Measurements from ENCODE around the genes RFPL4AL1, ZSCAN5B, ZNF667 and ZNF550.

DNA sequence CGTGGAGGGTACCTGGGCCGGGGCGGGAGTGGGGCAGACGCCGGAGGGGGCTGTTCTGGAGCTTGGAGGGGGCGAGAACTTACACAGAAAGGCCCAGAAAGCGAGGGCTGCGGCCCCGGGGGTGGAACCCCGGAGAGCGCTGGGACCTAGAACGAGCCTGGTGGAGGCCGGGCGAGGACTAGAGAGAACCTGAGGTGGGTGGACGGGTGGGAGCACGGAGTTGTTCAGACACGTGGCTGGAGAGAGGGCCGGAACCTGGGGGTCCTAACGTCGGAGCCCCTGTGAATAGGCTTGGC is 332 bp downstream of the ZNF581 start:
- RRBS: 2% methylated on average over 15 of the region's 20 CpGs

DNA sequence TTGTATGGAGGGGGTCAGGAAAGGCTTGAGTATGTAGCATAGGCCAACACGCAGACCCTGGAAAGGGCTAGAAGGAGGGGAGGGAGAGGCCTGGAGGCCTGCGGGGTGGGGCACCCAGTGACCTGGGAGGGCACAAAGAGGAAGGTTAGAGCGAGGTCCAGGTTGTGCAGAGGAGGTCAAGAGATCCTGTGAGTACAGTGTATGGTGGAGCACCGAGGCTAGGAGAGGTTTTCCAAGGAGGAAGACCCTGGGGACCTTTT is 610 bp downstream of the ZNF581 start:
- RRBS: no CpG with 5 or more reads among the region's 4 CpGs

- RRBS: no CpG with 5 or more reads among the region's 13 CpGs
Measured at GRCh38 chr19:55668887-55669243, 6.2 kb upstream of the EPN1 start.

GRCh38 chr19:55686296-55686986 is 11.4 kb downstream of the EPN1 start:
- RRBS: no CpG with 5 or more reads among the region's 26 CpGs

DNA sequence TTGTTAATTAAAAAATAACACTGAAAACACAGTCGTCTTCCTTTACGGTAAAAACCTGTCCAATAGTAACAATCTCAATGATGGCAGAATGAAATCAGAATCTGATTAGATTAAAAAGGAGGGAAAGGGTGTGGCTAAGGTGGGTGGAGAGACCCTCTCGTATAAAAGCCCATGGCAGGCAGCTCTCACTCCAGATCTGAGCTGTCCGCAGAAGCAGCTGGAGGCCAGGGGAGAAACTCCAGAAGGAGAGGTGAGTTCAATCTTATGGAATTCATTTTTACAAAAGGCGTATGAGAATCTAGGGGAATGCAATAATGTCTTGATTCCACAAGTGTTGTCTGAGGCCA is at the start of gene RFPL4AL1:
Gene RFPL4AL1 (plus strand): TSS at position 193 of the 347 bp plus-strand sequence.
- RRBS: no CpG with 5 or more reads among the region's 5 CpGs

DNA sequence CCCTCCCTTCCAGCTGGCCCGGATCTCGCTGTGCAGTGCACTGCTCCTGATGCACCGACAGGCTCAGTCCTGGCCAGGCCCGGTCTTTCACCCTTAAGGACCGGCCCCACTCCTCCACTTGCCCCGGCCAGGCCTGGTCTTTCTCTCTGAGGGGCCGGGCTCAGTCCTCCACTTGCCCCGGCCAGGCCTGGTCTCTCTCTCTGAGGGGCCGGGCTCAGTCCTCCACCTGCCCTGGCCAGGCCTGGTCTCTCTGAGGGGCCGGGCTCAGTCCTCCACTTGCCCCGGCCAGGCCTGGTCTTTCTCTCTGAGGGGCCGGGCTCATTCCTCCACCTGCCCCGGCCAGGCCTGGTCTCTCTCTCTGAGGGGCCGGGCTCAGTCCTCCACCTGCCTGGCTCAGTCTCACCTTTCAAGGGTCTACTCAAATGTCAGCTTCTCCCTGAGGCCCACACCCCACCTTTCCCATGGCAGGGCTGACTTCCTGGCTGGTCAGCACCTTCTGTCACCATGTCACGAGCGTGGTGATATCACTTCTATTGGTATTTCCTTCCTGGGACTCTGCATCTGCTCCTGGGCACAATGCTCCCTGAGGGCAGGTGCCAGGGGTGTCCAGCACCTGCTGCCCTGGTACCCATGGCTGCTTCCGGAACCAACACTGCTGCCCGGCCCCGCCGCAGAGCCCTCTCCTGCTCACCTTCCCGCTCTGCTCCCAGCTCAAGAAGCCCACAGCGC is 6.8 kb downstream of the ZNF787 start:
- RRBS: 65% methylated on average over 5 of the region's 22 CpGs

DNA sequence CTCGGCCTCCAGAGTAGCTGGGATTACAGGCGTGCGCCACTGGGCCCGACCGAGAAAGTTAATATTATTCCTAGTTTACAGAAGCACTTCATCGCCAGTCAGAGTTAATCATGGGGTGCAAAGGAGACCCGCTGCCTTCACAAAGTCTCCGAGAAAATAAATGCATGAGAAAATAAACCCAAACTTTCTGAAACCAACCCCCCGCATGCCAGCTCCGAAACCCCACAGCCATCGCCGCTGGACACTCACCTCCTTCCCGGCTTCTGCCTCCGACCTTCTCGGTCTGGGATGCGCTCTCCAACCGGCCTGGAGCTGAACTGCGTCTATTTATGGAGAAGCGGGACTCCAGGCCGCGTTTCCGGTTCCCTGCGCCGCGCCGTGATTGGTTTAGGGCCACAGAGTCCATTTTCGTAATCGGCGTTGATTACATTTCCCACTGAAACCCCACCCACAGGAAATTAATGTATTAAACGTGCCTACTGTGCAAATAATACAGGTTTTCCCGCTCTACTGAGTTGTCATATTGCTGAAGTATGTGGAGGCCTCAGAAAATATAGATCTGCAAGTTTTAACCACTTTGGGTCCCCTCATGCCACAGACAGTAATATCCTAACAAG is at the start of gene ZSCAN5B:
Gene ZSCAN5B (minus strand): TSS at position 299 of the 617 bp plus-strand sequence.
- RRBS: no CpG with 5 or more reads among the region's 31 CpGs

DNA sequence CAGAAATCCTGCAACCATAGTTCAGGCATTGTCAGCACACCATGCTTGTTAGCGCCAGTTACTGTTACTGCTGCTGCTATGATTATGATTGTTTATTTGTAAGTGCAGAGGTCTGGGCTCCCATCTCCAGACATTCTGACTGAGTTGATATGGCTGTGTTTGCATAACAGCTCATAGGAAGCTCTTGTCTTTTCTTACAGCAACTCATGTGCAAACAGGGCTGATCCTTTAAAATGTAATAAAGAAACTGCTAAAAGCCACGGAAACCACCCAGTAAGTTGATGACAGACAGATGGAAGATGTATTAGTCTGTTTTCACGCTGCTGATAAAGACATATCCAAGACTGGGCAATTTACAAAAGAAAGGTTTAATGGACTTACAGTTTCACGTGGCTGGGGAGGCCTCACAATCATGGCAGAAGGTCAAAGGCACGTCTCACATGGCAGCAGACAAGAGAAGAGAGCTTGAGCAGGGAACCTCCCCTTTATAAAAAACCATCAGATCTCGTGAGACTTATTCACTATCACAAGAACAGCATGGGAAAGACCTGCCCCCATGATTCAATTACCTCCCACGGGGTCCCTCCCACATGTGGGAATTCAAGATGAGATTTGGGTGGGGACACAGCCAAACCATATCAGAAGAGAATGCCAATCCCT is 1.6 kb downstream of the ZSCAN5A start:
- RRBS: no CpG with 5 or more reads among the region's 7 CpGs

DNA sequence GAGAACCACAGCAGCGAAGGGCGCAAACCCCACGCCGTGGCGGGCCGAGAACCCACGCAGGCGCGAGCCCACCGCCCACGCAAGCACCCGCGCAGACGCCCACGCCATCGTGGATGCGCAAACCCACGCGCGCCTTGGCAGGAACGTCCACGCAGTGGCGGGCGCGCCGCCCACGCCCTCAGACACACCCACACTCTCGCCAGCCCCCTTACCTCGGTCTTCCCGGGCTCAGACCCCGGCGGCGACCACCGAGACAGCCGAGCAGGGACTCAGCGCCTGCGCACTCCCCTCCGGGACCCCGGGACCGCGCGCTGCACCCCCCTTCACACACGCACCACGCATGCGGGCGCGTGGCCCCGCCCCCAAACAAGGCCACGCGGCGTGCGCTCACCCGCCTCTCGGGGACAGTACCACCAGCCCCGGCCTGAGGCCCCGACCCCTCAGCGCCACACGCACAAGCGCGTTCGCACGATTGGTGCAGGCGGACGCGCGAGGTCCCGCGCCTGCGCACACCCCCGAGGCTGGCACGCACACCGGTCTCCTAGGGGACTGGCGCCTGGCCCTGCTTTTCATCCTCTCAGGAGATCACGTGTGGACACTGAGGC is at the start of gene ZNF667:
Gene ZNF667 (minus strand): TSS at position 286 of the 605 bp plus-strand sequence.
- RRBS: 2% methylated on average over 8 of the region's 74 CpGs

DNA sequence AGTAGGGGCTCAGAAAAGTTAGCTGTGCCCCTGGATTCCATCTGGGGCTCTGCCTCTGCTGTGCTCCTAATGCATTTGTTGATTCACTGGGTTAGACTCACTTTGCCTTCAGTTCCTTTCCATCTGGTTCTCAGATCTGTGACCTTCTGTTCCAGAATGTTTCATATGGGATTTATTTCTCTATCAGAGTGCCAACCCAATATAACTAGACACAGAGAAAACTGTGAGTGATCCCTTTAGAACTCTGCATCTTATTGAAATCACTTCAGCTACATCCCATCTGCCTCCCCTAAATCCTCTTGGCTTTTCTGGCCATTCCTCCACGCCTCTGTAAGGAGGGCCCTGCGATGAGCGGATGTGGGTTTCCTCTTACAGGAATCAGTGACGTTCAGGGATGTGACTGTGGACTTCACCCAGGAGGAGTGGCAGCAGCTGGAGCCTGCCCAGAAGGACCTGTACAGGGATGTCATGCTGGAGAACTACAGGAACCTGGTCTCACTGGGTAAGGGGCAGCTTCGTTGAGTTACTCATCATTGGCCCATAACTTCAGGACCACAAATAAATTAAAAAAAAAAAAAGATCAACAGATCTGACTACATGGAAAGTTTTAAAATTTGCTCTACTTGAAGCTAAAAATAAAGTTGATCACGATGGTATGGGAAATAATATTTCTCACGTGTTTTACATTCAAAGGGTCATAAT is 18.5 kb downstream of the ZNF71 start:
- RRBS: no CpG with 5 or more reads among the region's 7 CpGs

GRCh38 chr19:56692387-56693030 is 21.0 kb upstream of the ZNF835 start:
- RRBS: no CpG with 5 or more reads among the region's 5 CpGs

DNA sequence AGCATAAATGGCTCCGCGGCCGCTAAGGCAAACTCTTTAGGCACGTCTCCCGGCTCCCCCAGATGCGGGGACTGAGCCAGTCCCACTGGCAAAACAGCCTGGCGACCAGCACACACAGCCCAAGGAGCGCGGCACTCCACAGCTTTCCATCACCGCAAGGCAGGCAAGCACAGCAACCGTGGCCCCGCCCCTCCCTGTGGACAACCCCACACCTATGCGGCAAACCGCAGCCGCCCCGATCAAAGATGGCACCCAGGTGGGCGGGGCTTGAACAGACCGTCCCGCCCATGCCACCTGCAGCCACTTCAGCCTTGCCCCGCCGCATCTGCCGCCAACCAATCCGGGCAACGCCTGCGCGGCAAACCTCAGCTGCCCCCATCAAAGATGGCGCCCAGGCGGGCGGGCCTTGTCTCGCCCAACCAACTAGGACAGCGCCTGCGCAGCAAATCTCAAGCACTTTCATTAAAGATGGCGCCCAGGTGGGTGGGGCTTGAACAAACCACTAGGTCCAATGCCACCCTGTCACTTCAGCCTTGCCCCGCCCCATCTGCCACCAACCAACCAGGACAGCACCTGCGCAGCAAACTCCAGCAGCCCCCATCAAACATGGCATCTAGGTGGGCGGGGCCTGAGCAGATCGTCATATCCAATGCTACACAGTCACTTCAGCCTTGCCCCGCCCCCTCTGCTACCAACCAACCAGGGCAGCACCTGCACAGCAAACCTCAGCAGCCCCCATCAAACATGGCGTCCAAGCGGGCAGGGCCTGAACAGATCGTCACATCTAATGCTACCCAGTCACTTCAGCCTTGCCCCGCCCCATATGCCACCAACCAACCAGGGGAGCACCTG is 1.6 kb downstream of the PEG3 start:
- RRBS: no CpG with 5 or more reads among the region's 42 CpGs

- RRBS: no CpG with 5 or more reads among the region's 2 CpGs
Measured at GRCh38 chr19:56891096-56891369, 50.5 kb upstream of the PEG3 start.

DNA sequence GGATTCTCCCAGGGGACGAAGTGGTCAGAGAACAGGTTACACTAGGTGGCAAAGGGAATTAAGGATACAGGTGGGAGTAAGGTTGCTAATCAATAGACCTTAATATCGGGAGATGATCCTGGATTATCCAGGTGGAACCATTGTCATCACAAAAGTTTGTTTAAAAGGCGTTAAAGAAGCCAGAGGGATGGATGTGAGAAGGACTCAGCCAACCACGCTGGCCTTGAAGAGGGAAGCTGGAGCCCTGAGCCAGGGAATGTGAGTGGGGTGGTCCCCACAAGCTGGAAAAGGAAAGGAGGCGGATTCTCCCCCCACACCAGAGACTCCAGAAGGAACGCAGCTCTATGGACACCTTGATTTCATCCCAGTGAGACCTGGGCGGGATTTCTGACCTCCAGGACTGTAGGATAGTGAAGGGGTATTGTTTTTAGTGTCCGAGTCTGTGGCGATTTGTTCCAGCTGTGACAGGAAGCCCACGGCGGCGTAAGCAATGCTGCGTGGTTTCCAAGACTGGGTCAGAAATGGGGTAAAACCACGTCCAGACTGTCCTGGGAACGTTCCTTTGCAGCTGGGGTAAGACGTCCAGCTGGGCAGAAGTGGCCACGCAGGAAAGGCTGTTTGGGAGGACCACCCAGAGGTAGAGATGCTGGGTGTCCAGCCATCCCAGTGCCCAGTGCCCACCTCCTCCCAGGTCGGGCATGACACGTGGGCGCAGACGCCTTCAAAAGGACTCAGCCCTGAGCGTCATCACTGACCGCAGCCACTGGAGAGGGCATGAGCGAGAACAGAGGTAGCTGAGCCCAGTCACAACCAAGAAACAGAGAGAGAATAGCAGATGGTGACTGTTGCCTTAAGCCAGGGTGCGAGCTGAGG is 125.4 kb upstream of the USP29 start:
- RRBS: no CpG with 5 or more reads among the region's 25 CpGs

- RRBS: 2% methylated on average over 3 of the region's 15 CpGs
Measured at GRCh38 chr19:57363733-57364265, 448 bp downstream of the TRAPPC2B start.

- RRBS: no CpG with 5 or more reads among the region's 7 CpGs
Measured at GRCh38 chr19:57537978-57538448, 10.9 kb downstream of the ZNF549 start.

- RRBS: under 1% methylated on average over 23 of the region's 59 CpGs
Measured at GRCh38 chr19:57559456-57560213, at the start of gene ZNF550. ZNF550 (minus strand) TSS chr19:57559863.

GRCh38 chr19:57841256-57841827 is 8.3 kb upstream of the ZNF587 start:
- RRBS: no CpG with 5 or more reads among the region's 7 CpGs

DNA sequence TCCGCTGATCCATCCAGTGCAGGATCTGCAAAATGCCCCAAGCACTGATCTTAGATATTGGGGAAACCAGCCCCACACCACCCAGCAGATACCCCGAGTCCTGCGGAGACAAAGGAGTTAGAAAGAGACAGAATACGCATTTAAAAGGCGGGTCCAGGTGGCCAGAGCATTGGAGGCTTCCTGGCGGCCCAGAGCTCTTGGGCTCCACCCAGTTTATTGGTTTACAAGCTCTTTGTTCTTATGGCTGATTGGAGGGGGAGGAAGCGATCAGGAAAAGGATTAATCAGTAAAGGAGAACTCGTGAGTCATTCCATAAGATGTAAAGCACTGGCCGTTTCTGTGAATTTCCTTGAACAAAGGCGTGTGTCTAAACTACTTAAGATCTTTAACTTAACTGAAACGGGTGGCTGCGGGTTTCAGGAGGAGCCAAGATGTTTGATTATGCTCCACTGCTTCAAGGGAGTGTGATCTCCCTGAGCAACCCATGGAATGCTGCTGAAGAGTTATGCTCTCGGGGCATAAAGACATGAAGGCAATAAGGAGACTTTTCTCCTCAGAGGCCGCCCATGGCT is 964 bp downstream of the ZNF587 start:
- RRBS: no CpG with 5 or more reads among the region's 14 CpGs

Data from AG09319 (cell line).